Measurements from ENCODE around the genes KCNA4 and QSER1.

DNA sequence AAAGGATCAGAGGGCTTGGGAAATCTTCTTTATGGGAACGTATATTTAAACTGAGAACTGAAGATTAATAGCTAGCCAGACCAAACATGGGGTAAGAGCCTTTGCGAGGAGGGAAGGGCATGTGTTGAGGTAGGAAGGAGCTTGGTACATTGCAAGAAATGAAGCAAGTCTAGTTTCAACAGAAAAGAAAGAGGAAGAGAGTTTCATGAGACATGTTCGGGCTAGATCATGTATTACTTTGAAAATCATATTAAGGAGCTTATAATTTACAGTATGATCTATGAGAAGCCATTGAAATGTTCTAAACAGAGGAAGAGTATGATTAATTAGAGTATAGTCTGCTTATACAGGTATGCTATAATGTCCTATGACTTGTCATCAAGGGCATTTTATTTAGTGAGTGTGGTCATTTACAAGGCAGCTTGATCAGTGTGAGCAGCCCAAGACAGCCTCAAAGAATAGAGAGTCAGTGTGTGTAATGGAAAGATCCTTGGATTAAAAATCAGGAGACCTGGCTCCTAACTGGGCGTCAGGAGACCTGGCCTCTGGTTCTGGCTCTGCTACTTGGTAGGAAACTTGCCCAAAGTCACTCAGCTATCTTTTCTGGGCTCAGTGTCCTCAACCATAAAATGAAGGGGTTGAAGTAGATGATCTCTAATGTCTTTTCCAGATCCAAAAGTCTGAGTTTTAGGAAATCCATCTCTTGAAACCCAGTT lies 10.9 kb downstream of the GAS2 start:
- RRBS = no CpG with 5 or more reads among the region's 4 CpGs

DNA sequence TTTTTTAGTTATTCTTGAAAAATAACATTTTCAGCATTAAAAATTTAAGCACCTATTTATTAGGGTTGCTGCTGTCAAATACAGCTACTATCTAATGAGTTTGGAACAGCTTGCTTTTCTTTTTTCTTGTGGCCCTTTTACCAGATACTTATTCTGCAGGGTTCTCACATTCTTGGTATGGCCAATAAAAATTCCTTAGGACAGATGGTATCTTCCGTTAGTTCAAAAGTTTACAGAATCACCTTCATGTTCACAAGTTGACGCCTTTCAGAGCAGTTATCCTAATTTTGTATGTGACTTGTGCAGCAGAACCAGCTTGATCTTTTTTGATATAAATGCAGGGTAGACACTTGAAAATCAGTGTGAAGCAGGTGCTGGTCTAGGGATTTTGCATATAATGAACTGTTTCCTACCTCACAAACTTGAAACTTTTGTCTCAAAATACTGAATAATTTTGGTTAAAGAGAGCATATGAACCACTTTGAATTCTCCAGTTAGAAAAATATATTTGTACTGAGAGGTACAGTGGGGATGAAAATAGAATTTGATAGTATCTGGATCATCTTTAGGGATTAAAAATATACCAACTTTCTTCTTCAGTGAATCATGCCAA lies 13.7 kb downstream of the GAS2 start:
- RRBS = no CpG with 5 or more reads among the region's 2 CpGs

DNA sequence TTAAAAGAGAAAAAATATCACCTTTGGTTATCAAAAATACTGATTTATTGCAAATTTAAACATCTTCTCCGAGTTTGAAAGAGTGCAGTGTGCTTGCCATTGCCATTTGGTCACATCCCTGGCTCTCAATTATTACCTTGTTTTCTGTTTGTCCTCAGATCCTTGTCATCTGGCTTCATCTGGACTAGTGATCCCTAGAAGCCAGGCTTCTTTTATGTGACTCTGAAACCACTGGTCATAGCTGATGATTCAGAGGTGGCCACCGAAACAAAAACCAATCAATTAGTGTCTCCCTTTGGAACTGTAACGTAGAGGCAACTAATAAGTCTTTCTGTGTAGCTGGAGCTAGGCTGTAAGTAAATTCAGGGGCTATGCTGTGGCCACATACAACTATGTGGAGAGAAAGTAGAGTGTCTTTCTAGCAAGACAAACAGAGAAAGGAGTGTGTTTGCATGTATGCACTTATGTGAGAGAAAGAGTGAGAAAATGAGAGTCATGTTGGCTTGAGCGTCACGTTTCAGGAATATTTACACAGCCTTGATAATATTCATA lies 238.0 kb downstream of the LUZP2 start:
- RRBS = no CpG with 5 or more reads among the region's 5 CpGs

DNA sequence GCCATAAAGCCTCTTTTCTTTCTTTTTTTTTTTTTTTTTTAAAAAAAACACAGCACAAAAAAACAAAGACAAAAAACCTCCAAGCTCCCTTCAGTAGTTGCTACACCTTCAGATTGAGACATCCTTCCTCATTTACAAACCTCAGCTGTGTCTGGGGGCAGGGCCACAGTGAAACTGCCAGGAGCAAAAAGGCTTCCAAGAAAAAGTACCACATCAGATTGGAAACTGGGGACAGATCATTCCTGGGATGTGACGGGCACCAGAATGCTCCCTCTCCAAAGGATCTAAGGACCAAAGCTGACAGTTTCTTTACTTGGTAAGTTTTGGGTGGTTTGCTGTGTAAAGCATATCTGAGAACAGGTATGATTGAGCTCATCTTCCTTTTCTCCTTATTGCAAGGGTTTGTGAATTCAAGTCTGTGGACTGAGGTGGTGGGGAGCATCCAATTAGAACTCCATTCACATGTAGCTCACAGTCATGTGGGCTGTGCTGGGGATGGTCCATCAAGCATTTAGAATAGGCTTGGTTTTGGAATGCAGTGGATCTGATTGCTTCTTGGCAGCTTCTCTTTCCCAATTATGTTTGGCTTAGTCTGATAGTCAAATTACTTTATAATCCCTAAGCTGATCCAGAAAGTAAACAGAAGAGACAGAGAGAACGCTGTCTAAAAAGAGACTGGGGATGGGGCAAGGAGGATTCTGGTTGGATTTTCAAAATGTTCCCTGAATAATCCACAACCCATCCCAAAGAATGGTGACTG lies 728 bp downstream of the BBOX1 start:
- RRBS = no CpG with 5 or more reads among the region's 2 CpGs

GRCh38 chr11:27395453-27396683 lies 32.9 kb upstream of the CCDC34 start:
- RRBS = no CpG with 5 or more reads among the region's 11 CpGs

DNA sequence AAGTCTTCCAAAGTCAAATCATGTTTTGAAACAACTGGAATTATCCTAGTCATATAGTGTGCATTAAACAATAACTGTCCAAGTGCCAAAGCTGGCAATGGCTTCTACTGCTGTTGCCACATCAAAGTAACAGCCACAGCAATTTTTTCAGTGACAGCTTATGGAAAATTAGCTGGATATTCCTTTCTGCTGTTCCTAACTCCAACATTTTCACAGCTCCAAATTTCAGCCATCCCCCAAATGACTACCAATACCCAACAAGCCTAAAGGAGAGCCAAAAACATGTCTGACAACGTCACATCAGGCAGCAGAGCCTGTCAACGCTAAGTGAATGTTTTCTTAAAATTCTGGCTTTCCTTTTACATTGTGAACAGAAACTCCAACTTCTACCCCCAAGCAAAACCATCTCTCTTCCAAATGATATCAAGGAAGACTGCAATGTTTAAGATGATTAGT lies 45.4 kb upstream of the CCDC34 start:
- RRBS = no CpG with 5 or more reads among the region's 2 CpGs

DNA sequence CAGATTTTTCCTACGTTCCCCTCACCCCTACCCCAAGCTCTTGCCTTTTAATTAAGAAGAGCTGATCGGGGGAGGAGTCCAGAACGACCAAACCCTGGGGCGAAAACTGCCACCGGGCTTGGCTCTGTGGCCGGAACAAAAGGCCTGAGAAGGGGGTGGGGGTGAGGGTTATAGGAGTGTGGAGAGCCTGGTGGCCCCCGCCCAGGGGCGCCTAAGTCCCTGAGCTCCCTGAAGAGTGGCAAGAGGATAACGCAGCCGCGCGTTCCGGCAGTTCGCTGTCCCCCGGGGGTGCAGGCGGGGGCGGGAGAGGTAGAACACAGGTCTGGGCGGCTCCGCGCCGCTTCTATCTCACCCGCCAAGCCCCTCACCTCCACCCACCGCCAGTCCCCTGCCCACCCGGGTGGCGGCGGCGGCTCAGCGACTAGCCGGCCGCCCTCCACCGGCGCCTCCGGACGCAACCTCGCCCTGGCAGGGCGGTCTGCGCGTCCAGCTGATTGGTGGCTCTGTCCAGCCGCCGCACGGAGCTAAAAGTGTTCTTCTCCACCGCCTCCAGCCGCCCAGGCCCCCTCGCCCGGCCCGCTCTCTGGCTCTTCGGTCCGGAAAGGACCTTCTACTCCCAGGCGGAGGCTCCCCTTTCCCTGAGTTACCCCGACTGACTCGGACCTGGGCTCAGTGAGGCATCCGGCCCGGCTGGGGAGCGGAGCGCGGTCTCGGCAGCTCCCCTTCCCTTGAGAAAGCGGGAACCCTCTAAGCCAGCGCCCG lies 18.8 kb upstream of the BDNF start:
- RRBS = 5% methylated on average over 5 of the region's 60 CpGs

GRCh38 chr11:27719620-27719990 lies 19.4 kb upstream of the BDNF start:
- RRBS = no CpG with 5 or more reads among the region's 9 CpGs

- RRBS = no CpG with 5 or more reads among the region's 12 CpGs
Measured at GRCh38 chr11:29119523-29120816, 896.9 kb downstream of the KCNA4 start.

DNA sequence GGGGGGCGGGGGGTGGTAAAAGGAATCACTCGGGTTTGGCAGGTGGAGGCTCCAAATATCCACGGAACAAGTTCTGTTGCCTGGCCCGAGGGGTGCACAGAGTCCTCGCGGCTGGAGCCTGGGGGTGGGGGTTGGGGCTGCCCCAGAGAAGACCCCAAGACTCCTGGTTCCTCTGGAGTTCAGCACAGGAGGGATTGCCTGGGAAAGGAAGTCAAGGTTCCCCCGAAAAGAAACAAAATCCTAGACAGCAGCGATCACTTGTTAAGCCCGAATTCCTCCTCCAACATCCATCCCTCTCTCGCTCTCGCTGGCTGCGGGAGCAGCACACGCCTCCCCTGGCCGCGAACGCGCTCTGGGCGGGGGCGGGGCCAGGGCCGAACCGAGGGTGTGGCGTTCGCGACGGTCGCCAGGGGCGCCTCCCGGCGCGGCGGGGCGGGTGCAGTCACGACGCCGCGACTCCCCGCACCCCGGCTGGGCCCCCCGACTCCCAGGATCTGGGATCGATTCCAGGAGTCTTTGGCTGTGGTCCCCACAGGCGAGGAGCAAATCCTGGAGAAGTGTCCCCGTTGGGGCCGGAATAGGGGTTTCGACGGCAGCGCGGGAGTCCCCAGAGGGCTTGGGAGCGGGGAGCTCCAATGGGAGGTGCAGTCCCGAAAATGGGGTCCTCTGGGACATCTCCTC lies at the start of gene KCNA4:
TSS of gene KCNA4 (minus strand) at position 354 of the 681 bp plus-strand sequence.
- RRBS = 10% methylated on average over 11 of the region's 49 CpGs

GRCh38 chr11:30325954-30326754 lies 3.2 kb downstream of the ARL14EP start:
- RRBS = no CpG with 5 or more reads among the region's 2 CpGs

- RRBS = no CpG with 5 or more reads among the region's 4 CpGs
Measured at GRCh38 chr11:31725854-31726532, 85.1 kb downstream of the PAX6 start.

DNA sequence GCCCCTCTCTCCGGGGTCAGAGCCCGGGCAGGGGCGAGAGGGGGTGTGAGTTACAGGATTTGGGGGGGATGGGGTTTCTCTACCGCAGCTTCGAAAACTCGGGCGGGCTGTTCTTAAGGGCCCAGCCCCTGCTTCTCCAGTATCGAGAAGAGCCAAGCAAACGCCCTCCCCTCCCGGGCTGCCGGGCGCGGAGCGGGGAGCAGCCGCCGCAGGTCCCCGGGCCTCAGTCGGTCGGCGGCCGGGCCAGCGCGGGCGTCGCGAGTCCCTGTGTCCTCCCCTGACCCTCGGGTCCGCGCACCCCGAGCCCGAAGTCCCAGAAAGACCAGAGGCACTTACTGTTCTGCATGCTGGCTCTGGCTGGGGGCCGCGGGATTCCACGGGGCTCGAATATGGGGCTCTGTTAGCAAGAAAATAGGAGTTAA lies 5.0 kb downstream of the PAX6 start:
- RRBS = 18% methylated on average over 8 of the region's 35 CpGs

GRCh38 chr11:32096870-32097496 lies 6.1 kb downstream of the RCN1 start:
- RRBS = no CpG with 5 or more reads among the region's 6 CpGs

DNA sequence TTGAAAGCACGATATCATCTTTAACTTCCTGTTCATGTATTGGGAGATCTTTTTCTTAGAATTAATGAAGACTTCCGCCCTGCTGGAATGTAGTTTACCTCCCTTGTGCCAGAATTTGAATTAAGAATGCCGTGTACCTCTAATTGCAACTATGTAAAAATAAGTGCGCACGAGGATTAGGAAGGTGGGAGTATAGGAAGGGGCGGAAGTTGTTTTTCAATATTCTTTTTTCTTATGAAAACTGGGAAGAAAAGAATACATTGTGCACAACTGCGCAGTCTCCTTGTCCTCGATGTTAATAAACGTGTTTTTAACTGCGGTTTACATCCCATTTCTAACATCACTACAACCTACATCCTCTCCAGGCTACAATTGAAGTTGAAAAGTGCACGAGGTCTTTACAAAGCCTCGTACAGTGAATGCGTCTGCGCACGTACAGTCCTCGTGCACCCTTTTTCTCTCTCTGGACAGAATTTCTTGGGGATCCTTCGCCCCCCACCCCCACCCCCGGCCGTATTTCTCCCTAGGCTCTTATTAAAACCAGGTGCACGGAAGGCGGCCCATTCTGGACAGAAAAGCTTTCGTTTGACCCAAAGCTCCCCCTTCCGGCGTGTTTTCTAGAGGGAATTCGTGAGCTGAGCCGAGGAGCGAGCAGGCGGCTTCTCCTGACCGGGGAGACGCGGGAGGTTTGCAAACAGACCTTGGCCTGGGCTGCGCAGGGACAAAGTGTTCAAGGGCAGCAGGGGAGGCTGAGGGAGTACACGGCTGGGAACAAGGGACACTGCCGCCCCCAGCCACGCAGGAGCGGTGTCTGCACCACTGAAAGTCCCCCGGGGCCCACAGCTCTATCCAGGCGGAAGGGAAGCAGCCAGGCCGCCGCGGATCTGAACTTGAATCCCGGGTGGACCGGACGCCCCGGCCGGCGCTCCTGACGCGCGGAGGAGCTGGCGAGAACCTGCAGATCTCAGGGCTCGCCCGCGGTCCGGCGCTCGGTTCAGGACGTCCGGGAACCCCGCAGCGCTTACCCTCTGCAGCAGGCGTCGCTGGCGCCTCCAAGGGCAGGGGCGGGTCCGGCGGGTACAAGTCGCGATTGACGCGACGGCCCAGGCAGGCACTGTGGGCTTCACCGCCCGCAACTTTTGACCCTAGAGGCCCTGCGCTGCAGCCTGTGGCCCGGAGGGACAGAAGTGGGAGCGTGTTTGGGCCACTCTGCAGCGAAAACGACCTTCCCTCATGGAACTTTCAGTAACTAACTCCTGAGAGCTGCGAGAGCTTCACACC lies 102.1 kb downstream of the WT1 start:
- RRBS = 10% methylated on average over 40 of the region's 80 CpGs

- RRBS = 10% methylated on average over 11 of the region's 40 CpGs
Measured at GRCh38 chr11:32436366-32436981, 1.1 kb upstream of the WT1 start.

DNA sequence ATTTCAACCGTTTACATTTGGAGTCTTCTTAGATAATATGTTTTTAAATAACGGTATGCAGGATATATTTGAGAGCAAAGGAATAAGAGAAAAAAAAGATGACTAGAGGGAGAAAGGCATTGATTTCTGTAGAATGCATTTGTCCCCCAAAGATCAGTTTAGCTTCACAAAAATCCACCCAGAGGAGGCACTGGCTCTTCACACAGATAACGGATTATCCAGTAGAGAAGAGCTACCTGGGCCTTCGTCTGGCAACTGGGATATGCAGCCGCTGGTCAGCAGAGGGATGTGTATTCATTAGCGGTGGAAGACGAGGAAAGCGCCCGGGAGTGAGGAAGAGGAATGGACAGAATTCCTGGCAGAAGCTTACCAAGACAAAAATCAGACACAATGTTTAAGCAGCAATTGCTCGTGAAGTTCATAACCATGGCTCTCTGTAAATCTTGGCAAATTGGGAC lies 5.6 kb upstream of the WT1 start:
- RRBS = no CpG with 5 or more reads among the region's 10 CpGs

GRCh38 chr11:32589420-32589844 lies 5.8 kb downstream of the EIF3M start:
- RRBS = no CpG with 5 or more reads among the region's 2 CpGs

DNA sequence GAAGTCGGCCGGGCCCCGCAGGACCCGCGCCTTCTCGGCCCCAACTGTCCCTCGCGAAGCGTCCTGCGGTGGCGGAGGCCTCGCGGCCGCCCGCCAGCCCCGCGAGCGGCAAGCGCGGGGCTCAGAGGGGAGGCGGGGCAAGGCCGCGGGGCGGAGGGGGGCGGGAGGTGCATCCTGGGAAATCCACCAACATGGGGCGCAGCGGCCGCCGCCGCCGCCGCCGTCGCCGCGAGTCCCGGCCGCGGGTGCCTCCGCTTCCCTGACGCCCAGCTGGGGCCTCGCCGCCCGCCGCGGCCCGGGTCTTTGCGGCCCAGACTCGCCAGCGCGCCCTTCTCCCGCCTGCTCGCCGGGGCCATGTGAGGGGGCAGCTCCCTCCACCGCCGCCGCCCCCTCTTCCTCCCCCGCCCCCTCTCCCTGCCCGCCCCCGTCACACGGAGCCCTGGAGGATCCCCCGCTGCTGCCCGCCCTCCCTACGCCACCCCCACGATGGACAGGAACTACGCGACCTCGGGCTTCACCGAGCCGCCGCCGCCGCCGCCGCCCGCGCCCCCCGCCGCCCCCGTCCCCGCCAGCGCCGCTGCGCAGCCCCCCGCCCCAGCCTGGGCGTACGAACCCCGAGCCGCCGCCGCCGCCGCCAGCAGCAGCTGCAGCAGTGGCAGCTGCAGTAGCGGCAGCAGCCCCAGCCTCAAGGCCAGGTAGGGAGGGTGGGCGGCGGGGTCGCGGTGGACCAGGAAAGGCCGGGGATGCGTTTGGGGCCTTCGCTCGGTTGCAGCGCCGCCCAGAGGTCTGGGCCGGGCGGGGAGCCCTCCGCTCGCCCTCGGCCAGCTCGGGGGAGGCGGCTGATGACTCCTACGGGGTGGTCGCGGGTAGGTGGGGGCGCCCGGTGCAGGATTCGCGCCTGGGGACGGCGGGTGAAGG lies at the start of gene QSER1:
TSS of gene QSER1 (plus strand) at position 172 of the 918 bp plus-strand sequence.
- RRBS = 2% methylated on average over 36 of the region's 120 CpGs

GRCh38 chr11:33178497-33178998 lies 17.3 kb upstream of the CSTF3 start:
- RRBS = no CpG with 5 or more reads among the region's 5 CpGs

All from GM19239 (cell line).